Occipital lobe (tissue), 2 donors: ENCODE measurements around the gene C2orf69.

- RAMPAGE, long total RNA, result no peak
Observed at GRCh38 chr2:199368348-199368930, 89.3 kb downstream of the SATB2 start.

GRCh38 chr2:199431888-199432293 lies 25.8 kb downstream of the SATB2 start:
- RAMPAGE, long total RNA, result no peak

DNA sequence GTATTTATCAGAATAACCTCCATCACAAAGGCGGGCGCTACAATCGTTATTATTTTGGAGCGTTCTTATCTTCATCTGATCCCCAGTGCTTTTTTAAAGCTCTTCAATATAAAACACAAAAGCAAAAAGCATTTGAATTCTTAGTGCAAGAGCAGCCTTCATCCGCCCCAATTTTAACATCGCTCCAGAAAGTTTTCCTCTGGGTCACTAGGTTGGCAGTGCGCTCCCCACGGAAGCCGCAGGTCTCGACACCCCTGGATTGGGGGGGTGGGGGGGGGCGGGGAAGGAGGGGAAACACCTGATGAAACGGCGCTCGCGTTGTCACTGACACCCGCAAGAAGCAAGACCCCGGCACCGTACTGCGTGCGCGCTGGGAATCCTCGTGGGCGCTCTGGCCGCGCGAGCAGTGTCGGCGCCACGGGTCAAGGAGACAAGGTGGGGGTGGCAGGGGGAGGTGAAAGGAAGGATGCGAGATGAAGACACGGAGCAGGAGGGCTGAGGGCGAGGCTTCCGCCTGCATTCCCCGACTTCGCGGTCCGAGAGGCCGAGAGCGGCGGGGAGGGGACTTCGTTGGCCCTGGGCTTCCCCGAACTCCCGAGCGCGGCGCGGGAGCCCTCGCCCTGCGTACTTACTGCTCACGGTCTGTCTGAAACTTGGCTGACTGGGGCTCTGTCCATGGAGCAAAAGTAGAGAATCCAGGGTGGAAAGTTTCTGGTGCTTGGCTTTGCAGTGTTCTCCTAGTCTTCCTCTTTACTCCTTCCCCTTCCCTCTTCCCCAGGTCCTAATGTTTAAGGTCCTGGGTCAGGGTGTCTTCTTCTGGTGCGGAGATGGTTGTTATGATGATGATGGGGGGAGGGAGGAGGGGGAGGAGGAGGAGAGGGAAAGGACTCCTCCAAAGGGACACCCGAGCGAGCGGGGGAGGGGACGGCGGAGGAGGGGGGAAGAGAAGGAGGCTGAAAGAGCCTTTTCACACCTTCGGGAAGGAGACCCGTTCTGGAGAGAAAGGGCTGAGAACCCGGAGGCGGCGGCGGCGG lies 715 bp downstream of the SATB2 start:
- RAMPAGE, long total RNA, result start-site peak on the minus strand centred at position 803 of the sequence, 83 bp wide, 1,245 and 2,036 reads in 2 replicates; start-site peak on the plus strand centred at position 971 of the sequence, 113 bp wide, 615 and 698 reads in 2 replicates

GRCh38 chr2:199459203-199460138 lies 1.7 kb upstream of the SATB2 start:
- RAMPAGE, long total RNA, result no peak

- RAMPAGE, long total RNA, result no peak
Observed at GRCh38 chr2:199468152-199469045, 10.7 kb upstream of the SATB2 start.

DNA sequence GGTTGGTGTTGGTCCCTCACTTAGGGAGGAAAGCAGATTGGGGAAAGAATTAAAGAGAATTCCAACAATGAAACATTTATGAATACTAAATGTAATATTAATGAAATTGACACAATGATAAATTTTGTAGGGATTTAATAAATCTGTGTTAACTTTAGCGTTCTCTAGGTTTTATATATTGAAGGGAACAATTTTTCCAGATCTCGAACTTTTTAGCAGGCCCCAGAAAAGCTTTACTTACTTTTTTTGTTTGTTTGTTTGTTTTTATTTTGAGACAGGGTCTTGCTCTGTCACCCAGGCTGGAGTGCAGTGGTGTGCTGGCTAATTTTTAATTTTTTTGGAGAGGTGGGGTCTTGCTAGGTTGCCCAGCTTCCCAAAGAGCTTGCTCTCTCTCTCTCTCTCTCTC lies 31.4 kb upstream of the SATB2 start:
- RAMPAGE, long total RNA, result no peak

- RAMPAGE, long total RNA, result start-site peak on the plus strand at chr2:199911290-199911576, 1,053 and 524 reads in 2 replicates
Observed at GRCh38 chr2:199910728-199911481, at the start of gene C2orf69. C2orf69 (plus strand) TSS chr2:199911293.

DNA sequence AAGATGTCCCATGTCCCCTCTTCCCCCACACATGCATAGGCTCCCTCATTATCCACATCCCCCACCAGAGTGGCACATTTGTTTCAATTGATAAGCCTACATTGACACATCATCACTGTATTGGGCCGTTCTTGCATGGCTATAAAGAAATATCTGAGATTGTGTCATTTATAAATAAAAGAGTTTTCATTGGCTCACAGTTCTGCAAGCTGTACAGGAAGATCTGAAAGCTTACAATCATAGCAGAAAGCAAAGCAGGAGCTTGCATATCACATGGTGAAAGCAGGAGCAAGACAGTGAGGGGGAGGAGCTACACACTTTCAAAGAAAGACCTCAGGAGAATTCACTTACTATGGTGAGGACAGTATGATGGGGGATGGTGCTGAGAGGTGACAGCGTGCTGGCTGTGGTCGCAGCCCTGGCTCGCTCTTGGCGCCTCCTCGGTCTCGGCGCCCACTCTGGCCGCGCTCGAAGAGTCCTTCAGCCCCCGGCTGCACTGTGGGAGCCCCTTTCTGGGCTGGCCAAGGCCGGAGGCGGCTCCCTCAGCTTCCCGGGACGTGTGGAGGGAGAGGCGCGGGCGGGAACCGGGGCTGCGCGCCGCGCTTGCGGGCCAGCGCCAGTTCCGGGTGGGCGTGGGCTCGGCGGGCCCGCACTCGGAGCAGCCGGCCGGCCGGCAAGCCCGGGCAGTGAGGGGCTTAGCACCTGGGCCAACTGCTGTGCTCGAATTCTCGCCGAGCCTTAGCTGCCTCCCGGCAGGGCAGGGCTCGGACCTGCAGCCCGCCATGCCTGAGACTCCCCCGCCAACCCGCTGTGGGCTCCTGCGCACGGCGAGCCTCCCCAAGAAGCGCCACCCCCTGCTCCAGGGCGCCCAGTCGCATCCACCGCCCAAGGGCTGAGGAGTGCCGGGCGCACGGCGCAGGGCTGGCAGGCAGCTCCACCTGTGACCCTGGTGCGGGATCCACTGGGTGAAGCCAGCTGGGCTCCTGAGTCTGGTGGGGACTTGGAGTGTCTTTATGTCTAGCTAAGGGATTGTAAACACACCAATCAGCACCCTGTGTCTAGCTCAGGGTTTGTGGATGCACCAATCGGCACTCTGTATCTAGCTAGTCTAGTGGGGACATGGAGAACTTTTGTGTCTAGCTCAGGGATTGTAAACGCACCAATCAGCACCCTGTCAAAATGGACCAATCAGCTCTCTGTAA lies 131.9 kb upstream of the SPATS2L start:
- RAMPAGE, long total RNA, result no peak

DNA sequence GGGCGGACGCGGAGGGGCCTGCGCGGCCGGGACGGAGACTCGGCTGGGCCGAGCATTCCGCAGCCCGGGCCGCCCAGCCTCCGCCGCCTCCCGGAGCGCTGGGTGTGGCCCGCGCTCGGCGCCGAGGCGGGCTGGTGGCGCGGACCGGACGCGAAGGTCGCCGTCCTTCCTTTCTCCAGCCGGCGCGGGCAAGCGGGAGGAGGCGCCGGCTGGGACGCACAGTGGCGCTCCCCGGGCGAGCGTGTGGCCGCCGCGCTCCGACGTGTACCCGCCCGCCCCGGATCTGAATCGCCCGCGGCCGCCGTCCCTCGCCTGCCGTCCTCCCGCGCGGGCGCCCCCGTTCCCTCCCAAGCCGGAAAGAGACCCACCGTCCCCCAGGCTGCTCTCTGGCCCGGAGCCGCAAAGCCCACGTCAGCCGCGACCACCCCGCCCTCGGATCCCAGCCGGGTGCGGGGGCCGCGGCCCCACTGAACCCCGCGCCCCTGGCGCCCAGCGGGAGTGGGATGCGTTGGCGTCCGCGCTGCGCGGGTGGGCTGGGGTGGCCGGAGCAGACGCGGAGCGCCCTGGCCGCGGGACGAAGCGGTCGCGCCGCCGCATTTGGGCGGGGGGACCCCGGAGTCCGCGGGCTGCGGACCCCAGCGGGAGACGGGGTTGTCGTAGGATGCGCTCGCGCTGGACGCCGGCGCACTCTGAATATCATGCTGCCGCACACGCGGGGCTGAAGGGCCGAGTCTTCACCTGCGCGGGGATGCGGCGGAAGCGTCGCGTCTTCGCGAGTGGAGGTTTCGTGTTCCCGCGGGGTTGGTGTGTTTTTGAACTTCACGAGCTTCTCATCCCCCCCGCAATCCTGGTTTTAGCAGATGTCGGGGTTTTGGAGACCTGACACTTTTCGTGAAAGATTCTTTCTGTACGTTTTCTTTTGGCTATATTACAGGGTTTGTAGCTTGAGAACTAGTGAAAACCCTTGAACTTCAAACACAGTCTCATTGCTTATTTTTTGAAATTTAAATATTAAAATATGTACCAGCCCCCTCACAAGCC lies 799 bp downstream of the SPATS2L start:
- RAMPAGE, long total RNA, result no peak

GRCh38 chr2:200523476-200523983 lies 2.5 kb upstream of the SGO2 start:
- RAMPAGE, long total RNA, result no peak

DNA sequence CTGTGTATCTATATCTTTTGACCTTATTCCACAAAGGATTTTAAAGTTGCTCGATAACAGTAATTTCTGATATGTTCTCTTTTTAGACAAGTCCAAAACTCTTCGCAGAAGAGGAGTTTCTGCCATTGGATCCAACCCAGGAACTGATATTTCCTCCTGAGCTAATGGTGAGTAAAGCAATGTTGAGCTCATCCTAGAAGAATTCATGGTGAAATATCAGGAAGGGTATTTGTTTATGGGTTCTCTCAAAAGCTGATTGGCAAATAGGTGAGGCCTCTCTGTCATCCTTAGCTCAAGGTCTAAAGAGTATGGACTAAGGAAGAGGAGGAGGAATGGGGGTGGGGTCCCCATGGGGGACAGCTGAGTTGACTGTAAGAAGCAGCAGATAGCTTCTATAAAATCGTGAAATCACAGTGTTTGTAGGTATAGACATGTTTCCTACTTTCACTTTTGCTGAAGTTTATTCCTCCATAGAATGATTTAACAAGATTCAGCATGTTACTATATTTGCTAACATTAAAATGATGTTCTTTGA lies 18.2 kb downstream of the AOX1 start:
- RAMPAGE, long total RNA, result no peak

DNA sequence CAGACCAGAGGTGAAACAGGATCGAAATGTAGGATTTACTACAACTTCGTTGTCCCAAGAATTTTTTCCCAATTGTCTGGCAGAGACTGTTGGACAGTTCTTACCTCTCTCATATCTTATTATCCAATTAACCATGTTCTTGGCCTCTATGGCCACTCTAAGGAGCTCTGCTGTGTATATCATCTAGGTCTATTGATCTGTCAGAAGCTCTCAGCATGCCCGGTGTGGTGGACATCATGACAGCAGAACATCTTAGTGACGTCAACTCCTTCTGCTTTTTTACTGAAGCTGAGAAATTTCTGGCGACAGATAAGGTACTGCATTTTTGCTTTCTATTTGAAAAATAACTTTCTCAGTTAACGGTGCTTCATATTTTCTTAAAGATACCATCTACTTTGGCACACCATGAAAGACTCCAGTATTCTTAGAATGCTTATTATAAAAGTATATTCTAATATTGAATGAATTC lies 35.2 kb downstream of the AOX1 start:
- RAMPAGE, long total RNA, result no peak

DNA sequence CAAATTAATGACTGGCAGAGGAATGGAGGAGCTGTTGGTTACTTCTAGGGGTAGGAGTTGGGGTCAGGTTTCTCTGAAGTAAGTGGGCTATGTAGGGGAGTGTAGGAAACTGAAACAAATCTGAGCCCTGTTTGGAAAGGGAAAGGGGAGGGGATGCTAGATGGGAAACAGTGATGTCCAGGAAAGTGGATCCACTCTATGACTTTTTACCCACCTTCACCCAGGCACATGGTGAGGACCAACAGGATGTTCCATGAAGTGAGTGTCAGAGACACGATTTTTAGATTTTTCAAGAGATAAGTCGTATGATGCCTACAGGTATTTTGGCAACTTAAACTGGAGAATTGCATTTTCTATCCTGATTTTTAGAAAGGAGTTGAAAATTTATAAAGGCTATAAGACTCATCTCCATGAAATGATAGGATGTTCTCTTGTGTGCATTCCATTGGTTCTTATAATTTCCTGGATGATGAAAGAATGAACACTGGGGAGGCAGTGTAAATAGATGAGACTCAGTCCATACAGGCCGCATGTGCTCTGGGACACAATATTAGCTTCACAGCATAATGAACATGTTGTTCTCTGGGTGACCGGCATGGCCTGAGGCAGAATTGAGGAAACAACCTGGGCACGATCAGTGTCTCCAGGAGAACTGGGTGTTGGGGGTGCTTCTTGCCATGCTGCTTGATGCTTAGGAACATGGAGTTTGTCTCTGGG lies 38.7 kb downstream of the AOX1 start:
- RAMPAGE, long total RNA, result no peak

- RAMPAGE, long total RNA, result no peak
Observed at GRCh38 chr2:200791828-200792380, 19.8 kb upstream of the BZW1 start.

- RAMPAGE, long total RNA, result no peak
Observed at GRCh38 chr2:200810304-200811166, 1.2 kb upstream of the BZW1 start.

- RAMPAGE, long total RNA, result no peak
Observed at GRCh38 chr2:200966741-200967338, 3.4 kb upstream of the ORC2 start.

- RAMPAGE, long total RNA, result no peak
Observed at GRCh38 chr2:201117973-201118145, 1.9 kb downstream of the CFLAR start.

- RAMPAGE, long total RNA, result no peak
Observed at GRCh38 chr2:201128934-201129976, 13.3 kb downstream of the CFLAR start.

GRCh38 chr2:201233214-201234250 lies 26.8 kb upstream of the CASP8 start:
- RAMPAGE, long total RNA, result no peak

DNA sequence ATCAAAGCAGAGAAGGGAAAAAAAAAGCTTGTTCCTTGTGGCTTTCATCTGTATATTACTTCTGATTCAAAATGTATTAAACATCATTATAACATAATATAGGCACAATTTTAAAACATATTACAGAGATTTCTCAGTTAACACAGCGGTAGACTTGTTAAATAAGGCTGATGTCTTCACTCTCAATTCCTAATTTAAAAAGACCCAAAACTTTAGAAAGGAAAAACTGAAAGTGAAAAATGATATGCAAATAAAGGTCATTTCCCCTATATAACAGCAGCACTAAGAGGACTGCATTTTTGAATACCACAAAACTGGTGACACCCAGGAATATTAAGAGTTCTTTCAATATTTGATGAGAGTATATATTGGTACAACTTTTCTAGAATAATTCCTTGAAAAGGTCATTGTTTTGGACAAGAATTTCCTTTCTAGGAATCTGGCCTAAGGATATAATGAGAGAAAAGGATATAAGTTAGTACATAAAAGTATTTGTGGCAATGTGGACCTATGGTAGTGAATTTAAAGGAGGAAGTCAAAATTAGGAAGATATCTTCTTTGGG lies 46.1 kb downstream of the C2CD6 start:
- RAMPAGE, long total RNA, result no peak